PC-3 (cell line): Measurements from ENCODE around the genes PAK1 and NDUFC2.

DNA sequence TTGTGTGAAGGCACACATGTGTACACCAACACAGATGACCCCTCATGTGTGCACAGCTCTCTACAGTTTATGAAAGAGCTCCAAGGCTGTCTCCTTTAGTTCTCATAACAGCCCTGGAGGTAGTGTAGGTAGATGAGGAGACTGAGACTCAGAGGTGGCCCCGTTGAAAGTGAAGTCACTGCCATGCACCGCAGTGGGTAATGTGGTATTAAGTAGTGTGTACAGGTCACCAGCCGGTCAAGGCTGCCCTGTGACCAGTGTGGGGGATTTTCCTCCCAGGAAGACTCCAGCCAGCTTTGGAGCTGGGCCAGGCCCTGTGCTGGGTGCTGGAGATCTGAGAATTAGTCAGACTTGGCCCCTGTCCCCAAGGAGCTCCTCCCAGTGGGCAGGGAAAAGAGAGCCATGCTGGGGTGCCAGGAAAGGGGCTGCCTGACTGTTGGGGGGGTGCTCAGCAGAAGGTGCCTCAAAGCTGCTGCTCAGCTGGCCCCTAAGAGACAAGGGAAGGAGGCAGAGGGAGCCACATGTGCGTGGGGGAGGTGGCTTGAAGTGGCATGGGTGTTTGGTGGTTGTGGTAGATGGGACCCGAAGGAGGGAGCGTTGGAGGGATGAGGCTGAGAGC, 5.4 kb downstream of the OMP start:
- RAMPAGE, long total RNA = no peak

GRCh38 chr11:77174920-77175539, 47.0 kb downstream of the MYO7A start:
- RAMPAGE, long total RNA = no peak

- RAMPAGE, long total RNA = no peak
Observed at GRCh38 chr11:77411201-77411644, 62.7 kb downstream of the PAK1 start.

DNA sequence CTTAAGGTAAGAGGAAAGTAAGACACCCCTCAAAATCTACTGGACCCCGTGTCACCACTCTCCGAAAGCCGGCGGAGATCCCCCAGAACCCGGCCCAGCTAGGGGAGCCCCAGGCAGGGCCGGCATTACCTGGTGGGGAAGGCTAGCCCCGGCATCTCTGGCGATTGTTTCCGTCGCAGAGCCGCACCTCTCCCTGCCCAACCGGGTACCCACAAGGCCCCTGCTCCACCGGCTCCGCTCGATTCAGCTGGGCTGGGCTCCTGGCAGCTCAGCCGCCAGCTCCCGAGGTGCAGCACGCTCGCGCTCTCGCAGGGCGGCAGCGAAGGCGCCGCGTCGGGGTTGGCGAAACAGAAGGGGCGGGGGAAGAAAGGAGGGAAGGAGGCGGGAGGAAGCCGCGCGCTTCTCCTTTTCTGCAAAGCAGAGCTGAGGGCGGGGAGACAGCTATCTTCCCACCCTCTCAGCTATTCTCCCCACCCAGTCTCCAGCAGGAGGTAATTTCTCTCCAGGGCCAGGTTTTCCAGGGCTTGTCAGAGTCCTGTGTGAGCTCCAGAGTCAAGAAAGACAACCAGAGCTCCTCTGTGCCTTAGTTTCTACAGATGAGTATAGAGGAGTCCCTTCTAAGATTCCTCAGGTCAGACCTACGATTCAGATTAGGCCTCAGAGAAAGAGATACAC, 62.1 kb downstream of the PAK1 start:
- RAMPAGE, long total RNA = start-site peak on the minus strand centred at position 312 of the sequence, 13 bp wide, 92 and 67 reads in 2 replicates

DNA sequence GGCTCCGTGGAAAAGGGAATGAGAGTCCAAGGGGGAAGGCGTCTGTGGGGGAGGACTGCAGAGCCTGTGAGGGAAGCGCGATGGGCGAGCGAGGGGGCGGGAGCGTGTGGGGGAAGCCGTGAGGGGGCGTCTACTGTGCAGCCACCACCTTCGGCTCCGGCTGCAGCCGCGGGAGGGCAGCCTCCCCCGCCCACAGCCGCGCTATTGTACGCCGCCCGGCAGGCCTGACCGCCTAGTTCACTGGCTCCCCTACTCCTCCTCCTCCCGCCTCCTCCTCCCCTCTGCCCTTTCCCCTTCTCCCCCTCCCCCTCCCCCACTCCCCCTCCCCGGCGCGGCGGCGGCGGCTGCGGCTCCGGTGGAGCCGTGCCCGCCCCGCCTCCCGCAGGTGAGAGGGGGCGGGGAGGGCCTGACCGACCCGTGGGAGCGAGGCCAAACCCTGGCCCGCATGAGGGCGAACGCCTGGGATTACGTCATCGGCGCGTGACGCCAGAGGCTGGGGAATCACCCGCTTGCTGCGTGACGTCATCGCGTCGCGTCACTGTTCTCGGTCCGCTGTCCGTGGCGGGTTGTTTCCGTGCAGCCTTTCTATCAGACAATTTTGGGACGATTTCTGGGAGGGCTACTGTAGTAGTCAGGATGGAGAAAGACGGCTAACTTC, at the start of gene PAK1:
Gene PAK1, minus strand, starts transcription at position 210 of the 658 bp plus-strand sequence.
- RAMPAGE, long total RNA = no peak

DNA sequence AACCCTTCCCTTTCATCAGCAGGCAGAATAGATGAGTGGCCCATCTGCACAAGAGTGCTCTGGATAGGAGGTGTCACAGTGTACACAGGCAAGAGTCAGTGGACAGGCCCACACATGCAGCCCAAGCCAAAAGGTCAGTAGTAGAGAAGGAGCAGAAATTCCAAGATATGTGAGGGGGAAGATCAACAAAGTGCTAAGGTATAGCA, 29.0 kb upstream of the AQP11 start:
- RAMPAGE, long total RNA = no peak

DNA sequence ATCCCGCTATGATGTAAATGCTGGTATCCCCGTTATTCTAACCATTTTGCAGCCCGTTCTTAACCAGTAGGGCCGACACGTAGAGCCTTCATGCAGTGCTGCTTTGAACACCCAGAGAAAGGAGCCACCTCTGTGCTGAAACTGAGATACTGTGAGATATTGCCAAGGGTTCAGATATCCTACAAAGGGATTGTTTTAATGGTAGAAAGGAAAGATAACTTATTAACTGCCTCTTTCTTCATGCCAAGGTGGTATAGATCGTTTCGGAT, 883 bp downstream of the AQP11 start:
- RAMPAGE, long total RNA = no peak

DNA sequence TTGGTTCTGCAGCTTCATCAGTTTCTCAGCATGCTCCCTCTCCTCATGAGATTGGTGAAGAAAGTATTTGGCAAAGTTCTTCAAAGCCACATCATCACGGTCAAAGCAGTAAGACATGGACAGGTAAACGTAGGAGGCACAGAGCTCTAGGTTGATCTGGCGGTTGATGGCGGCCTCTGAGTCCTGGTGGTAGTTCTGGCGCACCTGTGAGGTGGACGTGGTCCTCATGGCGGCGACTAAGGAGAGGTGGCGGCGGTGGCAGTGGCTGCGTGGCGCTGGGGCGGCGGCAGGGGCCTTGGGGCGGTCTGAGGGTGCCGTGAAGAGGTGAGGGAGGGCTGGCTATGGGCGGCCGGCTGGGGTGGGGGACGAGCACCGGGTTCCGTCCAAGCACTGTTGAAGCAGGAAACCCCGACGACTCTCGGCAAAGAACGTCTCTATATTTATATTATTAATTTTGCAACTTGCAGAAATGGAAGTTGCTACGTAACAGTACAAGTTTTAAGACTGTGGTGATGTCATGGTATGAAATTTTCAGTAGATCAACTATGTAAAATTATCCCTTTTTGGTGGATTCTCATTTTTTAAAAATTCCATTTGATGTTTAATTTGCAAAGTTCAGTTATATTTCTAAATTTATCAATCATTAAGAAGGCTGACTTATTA, 85.6 kb downstream of the RSF1 start:
- RAMPAGE, long total RNA = no peak

- RAMPAGE, long total RNA = no peak
Observed at GRCh38 chr11:77752319-77753170, 68.0 kb downstream of the RSF1 start.

DNA sequence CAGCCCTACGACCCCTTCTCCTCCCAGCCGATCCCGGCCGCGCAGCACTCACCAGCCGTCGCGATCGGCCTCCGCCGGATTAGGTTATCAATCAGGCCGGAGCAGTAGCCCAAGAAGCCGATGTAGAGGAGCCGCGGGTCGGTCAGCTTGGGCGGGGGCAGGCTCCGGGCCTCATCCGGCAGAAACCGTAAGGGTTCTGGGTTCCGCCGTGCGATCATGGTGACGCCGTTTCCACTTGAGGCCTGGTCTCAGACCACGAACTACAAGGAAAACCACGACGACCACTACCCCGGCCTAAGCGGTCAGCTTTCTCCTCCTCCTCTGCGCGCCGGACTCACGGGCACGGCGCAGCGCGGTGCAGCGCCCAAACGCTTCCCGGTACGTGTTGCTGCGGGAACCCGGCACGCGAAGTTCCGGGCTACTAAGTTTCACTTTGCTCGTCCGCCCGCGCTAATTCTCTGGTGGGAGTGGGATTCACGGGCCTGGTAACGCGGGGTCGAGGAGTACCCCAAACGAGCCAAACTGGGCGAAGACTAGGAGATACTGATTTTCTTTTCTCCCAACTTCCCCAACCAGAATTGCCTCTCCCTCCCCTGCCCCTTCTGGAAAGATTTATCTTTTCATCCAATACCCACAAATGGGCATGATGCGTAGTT, at the start of gene NDUFC2:
Gene NDUFC2, minus strand, starts transcription at position 336 of the 656 bp plus-strand sequence.
- RAMPAGE, long total RNA = start-site peak on the minus strand centred at position 326 of the sequence, 44 bp wide, 3,153 and 2,891 reads in 2 replicates

GRCh38 chr11:78081464-78082199, 2.0 kb upstream of the NDUFC2 start:
- RAMPAGE, long total RNA = no peak

DNA sequence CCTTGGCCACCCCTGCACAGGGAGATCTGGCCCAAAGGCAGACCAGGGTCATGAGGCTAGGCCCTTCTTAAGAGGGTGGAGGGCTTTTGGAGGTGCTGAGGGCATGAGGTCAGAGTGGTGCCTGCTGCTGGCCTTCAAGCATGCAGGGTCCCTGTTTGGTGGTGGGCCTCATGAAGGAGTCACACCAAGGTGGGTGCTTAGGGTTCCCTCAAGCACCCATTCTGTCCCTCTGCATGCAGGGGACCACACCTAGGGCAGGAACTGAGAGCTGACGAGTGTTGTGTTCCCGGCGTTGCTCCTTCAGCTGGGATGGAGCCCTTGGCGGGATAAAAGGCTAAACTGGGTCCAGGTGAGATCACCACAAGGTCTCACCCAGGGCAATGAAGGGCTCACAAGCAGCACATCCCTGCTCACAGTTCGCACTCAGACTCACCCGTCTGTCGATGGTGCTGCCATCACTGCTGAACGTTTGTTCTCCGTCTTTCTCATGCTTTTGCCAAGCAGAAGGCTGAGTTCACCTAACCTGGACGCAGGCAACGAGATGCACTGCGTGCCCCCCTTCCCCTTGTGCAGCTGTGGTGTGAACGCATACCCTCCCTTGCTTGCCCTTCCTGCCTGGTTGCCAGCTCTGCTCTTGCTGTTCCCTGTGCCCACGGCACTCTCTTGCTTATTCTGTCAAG, 18.2 kb downstream of the KCTD21 start:
- RAMPAGE, long total RNA = no peak

DNA sequence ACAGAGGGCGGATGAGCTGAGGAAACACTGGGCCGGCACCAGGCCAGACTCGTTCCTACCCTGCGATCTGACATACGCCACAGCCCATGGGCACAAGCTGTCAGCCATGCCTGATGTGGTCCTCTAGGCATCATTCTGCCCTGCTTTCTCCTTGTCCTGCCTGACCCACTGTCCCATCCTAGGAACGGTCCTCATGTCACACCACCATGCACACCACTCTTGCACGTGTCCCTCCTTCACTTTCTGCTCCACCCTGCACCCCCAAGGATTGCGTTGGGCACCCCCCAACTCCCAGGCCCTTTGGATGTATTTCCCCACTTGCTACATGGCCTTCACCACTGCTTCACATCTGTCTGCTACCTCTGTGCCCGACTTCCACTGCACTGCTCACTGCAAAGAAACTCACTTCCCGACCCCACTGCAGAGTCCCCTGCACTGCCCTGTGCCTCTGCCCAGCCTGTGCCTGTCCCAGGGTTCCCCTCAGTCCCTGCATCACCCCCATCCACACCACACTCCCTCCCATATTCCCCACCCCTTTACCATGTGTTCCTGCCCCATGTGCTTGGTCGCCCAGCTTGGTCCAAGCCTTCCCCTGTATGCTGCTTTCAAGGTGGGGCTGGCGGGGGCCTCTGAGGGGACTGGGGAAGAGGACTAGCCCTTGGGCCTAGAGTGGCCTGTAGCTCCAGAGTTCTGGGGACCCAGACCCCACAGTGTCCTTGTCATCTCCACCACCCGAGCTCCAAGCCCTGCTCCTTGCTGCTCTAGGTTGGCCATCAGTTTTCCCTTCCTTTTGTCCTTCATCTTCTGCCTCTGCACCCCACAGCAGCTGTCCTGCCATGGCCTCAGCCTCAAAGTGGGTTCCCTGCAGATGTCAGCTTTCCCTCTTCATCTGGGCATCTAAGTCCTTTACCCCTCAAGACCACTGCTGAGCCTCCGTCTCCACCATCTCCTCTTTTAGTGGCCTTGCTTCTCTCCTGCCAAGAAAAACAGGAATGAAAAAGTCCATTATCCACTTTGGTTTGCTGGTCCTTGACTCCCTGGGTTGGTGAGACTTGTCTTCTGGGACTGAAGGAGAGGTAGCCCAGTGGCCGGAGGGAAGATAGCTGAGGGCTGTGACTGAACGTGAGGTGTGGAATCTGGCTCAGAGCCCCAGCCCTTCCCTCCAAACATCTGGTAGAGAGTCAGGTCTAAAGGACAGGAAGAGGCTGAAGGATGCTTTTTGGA, 29.5 kb downstream of the USP35 start:
- RAMPAGE, long total RNA = no peak

DNA sequence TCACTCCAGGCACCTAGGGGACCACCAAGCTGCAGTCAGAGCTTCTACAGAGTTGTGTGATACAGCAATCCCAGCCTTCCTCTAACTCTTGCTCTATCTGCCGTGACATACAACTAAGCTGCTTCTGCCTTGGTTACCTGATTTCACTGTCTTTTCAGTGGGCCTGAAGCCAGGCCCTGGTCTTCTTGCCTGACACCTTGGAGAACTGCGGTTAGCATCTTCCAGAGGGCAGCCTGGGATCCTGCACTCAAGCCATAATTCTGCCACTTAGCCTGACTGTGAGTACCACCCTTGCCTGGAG, 35.7 kb downstream of the USP35 start:
- RAMPAGE, long total RNA = no peak

- RAMPAGE, long total RNA = no peak
Observed at GRCh38 chr11:78230428-78230870, 41.7 kb downstream of the USP35 start.

GRCh38 chr11:78318142-78319337, 99.1 kb downstream of the GAB2 start:
- RAMPAGE, long total RNA = no peak

GRCh38 chr11:78334544-78335714, 82.7 kb downstream of the GAB2 start:
- RAMPAGE, long total RNA = no peak

GRCh38 chr11:78418409-78418817, 793 bp upstream of the GAB2 start:
- RAMPAGE, long total RNA = no peak

DNA sequence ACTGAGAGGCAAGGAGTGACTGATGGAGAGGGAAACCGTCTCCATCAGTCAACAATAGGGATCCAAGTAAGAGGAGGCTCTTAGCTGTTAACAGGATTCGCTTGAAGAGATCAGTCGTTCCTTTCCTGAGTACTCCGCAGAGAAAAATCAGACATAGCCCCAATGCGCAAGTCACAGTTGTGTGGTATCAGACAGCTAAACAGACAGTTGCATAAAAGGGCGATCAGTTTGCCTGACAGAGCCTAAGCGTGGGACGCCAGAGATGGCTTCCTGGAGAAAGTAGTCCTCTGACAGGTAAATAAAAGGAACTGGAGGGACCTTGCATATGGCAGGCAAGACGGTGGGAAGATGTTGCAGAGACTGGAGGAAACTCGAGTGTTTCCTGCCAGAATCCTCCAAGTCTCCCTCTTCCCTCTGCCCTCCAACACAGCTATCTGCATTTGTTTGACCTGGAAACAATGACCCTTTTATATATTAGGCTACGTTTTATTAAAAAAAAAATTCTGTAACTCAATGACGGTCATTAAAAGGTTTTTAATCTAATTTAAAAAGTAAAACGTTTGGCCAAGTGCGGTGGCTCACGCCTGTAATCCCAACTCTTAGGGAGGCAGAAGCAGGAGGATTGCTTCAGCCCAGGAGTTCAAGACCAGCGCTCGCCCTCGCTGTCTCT, 518 bp upstream of the NARS2 start:
- RAMPAGE, long total RNA = no peak

GRCh38 chr11:78801100-78801802, 226.6 kb upstream of the NARS2 start:
- RAMPAGE, long total RNA = no peak